Vagina (tissue), 1 donor: ENCODE data around the gene C22orf15.

GRCh38 chr22:22935035-22936215 lies 47.8 kb downstream of the IGLL5 start:
- PRO-cap = no peak
- RAMPAGE, long total RNA = no peak

DNA sequence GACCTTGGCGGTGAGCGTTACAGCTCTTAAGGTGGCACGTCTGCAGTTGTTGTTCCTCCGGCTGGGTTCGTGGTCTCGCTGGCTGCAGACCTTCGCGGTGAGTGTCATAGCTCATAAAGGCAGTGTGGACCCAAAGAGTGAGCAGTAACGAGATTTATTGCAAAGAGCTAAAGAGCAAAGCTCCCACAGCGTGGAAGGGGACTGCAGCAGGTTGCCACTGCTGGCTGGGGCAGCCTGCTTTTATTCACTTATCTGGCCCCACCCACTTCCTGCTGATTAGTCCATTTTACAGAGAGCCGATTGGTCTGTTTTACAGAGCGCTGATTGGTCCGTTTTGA lies 54.1 kb upstream of the GNAZ start:
- PRO-cap = no peak
- RAMPAGE, long total RNA = no peak

- PRO-cap = no peak
- RAMPAGE, long total RNA = no peak
These were observed 443 bp downstream of the RSPH14 start for GRCh38 chr22:23141403-23141691.

DNA sequence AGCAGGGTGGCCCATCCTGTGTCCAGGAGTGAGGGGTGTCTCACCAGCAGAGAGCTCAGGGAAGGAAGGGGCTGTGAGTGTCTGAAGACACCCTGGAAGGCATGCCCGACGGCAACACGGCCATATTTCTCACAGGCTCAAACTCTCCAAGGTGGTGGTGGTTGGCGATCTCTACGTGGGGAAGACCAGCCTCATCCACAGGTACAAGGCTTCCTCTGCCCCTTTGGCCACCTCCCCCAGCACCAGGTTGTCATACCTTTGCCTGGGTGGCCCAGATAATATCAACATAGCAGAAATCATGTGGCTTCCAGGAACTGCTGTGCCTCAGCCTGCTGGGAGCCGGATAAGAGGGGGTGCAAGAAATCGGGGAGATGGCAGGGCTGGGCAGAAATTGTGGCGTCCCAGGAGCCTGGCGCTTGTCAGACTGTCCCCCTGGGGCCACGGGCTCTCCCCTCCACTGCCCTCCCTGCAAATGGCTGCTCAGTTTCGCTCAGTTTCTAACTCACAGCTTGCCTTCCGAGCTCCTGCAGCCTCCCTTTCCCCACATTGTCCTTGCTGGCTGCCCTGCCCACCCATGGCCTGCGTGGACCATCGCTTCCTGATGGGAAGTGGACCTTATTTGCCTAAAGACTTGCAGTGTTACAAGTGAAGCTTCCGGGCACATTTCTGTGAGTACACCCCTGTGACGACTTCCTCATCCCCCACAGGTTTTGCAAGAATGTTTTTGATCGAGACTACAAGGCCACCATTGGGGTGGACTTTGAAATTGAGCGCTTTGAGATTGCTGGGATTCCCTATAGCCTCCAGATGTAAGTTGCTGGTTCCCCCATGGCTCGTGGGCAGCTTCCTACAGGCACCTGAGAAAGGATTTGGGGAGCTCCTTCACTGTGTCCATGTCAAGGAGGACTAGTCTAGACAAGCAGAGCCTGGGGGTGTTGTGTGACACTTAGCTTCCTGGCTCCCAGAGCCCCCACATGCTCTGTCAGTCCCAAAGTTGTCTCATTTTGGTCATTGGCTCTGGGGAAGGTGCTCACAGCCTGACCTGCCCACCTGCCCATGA lies 7.4 kb downstream of the RAB36 start:
- PRO-cap = no peak
- RAMPAGE, long total RNA = no peak

DNA sequence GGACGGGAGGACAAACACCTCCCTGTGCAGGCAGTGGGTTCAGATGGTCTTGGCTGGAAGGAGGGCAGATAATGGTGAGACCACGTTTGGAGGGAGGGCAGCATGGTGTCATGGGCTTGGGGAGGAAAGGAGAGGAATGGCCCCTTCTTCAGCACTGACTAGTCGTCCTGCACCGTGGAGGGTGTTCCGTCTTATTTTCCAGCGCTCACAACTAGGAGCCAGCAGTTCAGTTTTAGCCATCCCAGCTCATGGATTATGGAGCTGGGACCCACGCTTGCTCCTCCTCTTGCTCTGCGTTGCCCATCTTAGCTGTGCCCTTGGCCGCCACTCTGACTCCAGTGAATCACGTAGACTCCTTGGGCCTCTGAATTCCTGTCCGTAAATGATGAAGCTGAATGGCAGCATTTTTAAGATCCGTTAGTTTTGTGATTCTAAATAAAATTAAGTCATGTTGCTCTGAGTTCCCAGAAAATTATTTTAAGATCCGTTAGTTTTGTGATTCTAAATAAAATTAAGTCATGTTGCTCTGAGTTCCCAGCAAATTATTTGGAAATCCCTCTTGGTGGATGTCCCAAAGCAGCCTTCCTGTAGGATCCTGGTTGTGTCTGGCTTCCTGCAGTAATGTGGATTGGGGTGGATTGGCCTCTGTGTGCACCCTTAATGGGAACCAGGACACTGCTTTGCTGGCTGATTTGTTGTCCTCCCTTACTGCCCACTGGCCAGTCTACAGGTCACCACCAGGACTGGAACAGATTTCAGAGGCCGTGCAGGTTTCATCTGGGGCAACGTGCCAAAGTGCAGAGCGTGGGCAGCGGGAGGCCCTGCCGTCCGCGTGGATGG lies 23.9 kb downstream of the BCR start:
- PRO-cap = no peak
- RAMPAGE, long total RNA = no peak

- PRO-cap = no peak
- RAMPAGE, long total RNA = no peak
These were observed 62.6 kb downstream of the BCR start for GRCh38 chr22:23242729-23243506.

- PRO-cap = no peak
- RAMPAGE, long total RNA = no peak
These were observed 68.2 kb downstream of the BCR start for GRCh38 chr22:23248580-23248826.

DNA sequence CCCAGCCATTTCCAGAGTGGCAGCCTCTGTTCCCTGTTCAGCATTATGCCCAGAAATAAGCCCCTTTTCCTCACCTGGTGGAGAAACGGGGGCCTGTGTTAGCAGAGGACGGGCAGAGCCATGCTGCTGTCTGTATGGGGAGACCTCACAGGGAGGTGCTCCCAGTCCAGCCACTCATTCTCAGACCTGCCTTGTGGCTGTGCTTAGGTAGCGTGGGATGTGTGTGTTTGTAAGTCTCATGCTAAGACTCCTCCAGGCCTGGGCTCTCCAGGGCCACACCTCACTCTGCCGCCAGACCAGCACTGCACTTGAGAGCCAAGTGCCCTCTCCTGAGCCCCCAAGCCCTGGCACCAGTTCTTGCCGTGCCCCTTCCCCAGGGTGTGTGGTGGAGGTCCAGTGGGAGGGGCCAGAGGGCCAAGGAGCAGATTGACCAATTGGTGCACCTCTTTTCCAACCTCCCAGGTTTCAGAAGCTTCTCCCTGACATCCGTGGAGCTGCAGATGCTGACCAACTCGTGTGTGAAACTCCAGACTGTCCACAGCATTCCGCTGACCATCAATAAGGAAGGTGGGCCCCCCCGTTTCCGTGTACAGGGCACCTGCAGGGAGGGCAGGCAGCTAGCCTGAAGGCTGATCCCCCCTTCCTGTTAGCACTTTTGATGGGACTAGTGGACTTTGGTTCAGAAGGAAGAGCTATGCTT lies 108.9 kb downstream of the BCR start:
- PRO-cap = no peak
- RAMPAGE, long total RNA = start-site peak on the plus strand centred at position 529 of the sequence, 904 bp wide, 22 reads

DNA sequence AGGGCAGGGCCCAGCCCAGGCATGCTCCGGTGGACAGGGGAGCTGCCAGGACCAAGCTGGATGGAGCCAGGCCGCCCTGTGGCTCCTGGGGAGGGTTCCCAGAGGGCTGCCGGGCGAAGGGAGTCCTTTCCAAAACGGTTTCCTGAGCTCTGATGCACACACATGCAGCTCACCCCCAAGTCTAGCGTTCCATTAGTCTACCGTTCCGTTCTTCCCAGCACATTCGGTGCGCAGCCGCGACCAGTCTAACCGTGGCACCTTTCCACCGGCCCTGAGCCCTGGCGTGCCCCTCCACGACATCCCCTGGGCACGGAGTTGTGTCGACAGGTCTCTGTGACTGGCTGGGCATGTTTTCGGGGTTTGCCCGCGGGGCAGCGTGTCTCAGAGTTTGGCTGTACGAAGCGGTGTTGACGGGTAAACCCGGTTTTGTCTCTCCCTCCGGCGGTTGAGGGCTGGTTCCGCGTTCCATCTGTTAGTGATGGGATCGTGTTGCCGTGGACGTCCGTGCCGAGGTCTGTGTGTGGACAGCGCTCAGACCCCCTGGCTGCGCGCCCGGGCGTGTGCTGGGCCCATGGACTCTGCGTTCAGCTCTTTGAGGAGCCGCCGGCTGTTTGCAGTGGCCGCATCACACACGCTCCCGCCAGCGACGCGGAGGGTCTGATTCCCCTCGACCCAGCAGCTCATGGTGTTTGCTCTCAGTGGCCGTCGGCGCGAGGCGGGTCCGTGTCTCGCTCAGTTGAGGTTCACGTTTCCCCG lies 121.2 kb downstream of the IGLL1 start:
- PRO-cap = no peak
- RAMPAGE, long total RNA = no peak

DNA sequence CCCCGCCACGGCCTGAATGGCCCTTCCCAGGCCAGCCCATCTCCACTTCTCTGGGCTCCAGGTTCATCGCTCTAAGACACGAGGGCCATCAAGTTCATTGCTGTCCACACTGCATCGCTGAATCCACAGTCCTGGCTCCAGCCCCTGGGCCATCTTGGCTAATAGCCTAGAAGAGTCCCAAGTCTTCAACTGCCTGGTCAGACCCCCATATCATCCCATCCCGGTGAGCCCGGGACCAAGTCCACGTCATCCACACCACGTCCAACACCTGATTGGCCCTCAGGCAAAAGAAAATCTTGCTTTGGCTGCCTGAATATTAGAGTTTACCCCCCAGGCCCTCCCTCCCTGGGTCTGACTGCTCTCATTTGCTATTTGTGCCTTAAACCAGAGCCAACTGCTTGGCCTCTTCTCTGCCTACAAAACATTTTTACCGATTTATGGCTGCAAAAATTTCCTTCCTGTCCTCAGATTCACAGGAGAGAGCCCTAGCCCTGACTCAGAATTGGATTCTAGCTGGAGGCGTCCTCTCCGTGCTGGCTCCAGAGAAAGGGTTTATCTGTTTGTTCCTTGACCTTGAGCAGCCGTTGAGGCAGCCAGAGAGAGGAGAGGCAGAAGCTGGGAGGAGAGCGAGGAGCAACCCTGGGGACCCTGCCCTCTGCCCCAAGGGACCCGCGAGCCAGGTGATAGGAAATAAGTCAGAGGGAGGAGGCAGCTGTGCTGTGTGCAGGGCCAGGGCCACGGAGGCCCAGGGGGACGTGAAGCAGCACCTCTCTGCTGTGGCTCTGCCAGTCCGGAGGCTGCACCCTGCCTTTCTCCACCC lies 75.8 kb downstream of the IGLL1 start:
- PRO-cap = no peak
- RAMPAGE, long total RNA = no peak

DNA sequence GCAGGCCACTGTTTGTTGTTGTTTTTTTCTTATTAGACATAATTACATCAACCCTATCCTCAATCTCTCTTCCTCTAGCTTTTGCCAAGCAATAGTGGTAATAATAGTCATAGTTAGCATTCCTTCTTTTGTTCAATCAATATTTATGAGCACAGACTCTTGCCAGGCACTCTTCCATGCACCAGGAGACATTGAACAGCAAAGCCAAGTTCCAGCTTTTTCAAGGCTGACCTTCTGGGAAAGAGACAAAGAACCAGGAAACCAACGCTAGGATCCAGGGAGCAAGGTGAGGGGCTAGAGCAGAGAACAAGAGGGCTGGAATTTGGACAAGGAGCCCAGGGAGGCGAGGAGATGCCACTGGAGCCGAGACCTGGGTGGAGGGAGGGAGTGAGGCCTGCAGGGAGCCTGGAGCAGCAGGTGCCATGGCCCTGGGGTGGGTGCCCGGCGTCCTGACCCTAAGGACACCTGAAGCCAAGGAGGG lies 52.8 kb downstream of the IGLL1 start:
- PRO-cap = no peak
- RAMPAGE, long total RNA = no peak

DNA sequence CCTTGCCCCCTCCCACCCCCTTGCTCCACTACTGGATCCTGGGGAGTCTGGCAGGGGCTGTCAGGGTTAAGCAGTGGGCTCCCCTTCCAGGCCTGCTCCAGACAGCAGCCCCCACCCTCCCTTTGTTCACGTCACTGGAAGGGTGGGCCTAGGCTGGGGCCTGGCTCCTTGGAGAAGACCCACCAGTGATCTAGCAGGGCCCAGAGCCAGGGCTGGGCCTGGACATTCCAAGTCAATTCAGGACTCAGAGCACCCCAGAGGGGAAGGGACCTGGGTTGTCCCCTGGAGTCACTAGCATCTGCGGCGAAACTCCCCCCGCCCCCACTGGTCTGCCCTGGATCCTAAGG lies 45.9 kb downstream of the IGLL1 start:
- PRO-cap = no peak
- RAMPAGE, long total RNA = no peak

DNA sequence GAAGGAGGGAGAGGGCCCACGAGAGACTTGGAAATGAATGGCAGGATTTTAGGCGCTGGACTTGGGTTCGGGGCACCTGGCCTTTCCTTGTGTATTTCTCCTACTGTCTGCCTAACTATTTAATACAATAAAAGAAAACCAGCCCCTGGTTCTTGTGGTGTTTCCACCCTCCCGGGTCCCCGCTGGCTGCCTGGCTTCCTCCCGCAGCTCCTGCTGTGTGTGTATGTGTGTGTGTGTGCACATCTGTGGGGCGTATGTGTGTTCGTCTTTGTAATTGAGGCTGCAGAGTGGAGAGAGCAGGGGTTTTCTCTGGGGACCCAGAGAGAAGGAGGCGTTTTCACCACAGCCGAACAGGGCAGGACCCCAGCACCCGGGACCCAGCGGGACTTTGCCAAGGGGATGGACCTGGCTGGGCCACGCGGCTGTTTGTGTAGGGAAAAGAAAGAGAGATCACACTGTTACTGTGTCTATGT lies 42.7 kb downstream of the IGLL1 start:
- PRO-cap = no peak
- RAMPAGE, long total RNA = no peak

- PRO-cap = no peak
- RAMPAGE, long total RNA = no peak
These were observed 1.2 kb downstream of the ZNF70 start for GRCh38 chr22:23749634-23750256.

GRCh38 chr22:23753460-23753983 lies 703 bp downstream of the VPREB3 start:
- PRO-cap = no peak
- RAMPAGE, long total RNA = no peak

DNA sequence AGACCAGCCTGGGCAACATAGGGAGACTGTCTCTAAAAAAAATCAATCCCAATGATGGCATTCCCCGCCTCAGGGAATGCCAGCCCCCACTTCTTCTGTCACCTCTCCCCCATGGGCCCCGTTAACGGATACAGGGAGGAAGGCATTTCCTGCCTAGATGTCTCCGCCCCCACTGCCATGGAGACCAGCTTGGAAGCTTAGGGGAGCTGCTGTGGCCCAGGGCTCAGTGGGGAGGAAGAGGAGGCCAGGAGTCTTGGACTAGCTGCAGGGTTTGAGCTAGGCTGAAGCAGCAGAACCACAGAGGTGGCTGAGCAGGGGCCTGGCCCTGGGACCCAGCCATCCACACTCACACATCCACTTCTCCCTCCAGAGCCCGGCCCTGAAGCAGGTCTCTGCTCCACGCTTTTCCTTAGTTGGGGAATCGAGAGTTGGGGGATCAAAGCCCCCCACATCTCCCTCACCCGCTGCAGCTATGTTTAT lies at the start of gene C22orf15:
Gene C22orf15 (plus strand): TSS at position 156 of the 480 bp plus-strand sequence.
- PRO-cap = no peak
- RAMPAGE, long total RNA = no peak

GRCh38 chr22:23823273-23824288 lies 15.2 kb downstream of the DERL3 start:
- PRO-cap = no peak
- RAMPAGE, long total RNA = no peak

DNA sequence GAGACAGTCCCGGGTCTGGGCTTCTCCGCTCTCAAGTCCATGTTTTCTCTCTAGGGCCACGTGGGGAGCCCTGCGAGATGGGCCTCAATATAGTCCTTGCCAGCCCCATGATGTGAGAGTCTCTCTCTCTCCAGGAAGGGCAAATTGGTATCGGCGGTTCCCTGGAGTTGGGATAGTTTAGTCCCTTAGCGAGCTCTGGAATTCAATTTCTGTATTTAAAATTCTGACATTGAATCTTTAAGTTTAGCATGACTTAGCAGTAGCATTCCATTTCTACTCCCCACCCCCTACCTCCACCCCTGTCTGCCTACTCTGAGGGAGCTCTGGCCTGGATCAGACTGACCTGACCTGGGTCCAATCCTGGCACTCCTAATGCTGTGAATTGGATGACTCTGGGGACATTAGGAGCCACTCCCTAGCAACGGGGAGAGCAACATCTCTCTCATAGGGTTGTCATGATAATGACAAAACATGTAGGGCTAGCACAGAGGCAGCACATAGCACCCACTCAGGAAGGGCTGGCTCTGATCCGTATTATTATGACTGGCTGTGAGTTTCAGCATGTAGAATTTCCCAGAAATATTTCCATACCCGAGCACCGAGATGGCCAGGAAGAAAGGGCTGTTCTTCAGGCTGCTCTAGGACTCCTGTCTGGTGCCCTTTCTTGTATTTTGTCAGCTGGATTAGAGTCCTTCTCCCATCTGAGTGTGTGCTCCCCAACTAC lies 40.4 kb downstream of the CABIN1 start:
- PRO-cap = no peak
- RAMPAGE, long total RNA = no peak

GRCh38 chr22:24144527-24144903 lies 36.8 kb upstream of the SUSD2 start:
- PRO-cap = no peak
- RAMPAGE, long total RNA = no peak

DNA sequence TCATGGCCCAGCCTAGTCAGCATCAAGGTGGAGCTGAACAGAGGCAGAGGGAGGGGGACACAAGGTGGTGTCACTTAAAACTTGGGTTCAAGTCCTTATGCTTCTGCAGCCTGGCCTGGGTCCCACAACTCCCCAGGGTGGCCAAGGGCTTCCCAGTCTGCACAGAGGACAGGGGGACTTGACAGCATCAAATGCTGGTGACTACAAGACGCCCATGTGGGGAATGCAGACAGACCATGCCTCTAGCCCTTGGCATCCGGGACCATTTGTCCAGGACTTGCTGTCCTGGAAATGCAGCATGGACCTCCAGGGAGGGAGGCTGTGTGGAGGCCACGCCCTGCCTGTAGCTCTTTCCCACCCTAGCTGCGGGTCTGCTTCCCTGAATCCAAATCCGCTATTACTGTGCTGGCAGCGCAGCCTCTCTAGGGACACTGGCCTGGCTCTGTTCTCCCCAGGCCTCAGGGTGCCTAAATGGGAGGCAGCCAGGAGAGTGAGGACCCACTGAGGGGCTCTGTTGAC lies 654 bp upstream of the GGT5 start:
- PRO-cap = bidirectional peak, plus-strand start at position 388 of the sequence, minus-strand start at position 268 of the sequence
- RAMPAGE, long total RNA = no peak